AG08470 (cell line): Measurements from ENCODE around the genes ABHD5, TCAIM, TMEM158 and SLC6A20.

- RRBS, result no CpG with 5 or more reads among the region's 7 CpGs
Observed at GRCh38 chr3:43213157-43214128, 72.9 kb upstream of the SNRK start.

GRCh38 chr3:43426424-43426692 lies 140.0 kb downstream of the SNRK start:
- RRBS, result no CpG with 5 or more reads among the region's 1 CpG

GRCh38 chr3:43477488-43477941 lies 144.3 kb downstream of the ANO10 start:
- RRBS, result no CpG with 5 or more reads among the region's 9 CpGs

DNA sequence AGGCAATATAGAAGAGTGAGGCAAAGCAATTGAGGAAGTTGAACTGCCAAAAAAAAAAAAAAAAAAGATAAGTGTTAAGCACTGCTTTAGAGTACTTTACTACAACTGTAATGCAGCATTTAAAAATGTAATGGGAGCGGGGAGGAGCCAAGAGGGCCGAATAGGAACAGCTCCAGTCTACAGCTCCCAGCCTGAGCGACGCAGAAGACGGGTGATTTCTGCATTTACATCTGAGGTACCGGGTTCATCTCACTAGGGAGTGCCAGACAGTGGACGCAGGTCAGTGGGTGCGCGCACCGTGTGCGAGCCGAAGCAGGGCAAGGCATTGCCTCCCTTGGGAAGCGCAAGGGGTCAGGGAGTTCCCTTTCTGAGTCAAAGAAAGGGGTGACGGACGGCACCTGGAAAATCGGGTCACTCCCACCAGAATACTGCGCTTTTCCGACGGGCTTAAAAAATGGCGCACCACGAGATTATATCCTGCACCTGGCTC lies 56.1 kb downstream of the ANO10 start:
- RRBS, result no CpG with 5 or more reads among the region's 21 CpGs

DNA sequence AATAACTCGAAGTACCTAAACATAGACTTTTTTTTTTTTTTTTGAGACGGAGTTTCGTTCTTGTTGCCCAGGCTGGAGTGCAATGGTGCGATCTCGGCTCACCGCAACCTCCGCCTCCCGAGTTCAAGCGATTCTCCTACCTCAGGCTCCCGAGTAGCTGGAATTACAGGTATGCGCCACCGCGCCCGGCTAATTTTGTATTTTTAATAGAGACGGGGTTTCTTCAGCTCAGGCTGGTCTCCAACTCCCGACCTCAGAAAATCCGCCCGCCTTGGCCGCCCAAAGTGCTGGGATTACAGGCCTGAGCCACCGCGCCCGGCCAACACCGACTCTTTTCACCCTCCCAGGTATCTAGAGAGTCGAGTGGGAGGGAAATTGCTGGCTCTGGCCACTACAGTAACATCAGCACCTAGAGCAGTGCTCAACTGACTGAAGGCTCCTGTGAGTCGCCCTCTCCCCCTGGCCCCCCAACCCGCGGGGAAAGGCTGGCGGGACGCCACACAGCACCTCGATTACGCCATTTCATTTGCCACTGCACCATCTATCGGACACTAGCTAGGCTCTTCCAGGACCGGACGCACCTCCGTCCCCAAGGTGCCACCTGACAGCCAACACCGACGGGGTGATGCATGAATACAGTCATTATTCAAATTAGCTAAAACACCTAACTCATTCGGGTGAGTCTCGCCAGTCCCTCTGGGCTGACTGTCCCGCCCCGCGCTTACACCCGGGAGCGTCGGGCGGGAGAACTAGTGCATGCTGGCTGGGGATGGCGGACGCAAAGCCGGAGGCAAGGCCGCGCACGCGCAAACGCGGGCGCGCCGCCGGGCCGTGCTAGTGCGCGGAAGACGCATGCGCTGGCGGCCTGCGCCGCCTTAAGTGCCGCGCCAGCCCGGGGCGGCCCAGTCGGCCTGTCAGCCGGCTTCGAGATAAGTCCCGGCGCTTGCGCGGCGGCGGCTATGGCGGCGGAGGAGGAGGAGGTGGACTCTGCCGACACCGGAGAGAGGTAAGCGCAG lies at the start of gene ABHD5:
TSS of gene ABHD5 (plus strand) at position 905 of the 1,016 bp plus-strand sequence.
- RRBS, result under 1% methylated on average over 38 of the region's 85 CpGs

DNA sequence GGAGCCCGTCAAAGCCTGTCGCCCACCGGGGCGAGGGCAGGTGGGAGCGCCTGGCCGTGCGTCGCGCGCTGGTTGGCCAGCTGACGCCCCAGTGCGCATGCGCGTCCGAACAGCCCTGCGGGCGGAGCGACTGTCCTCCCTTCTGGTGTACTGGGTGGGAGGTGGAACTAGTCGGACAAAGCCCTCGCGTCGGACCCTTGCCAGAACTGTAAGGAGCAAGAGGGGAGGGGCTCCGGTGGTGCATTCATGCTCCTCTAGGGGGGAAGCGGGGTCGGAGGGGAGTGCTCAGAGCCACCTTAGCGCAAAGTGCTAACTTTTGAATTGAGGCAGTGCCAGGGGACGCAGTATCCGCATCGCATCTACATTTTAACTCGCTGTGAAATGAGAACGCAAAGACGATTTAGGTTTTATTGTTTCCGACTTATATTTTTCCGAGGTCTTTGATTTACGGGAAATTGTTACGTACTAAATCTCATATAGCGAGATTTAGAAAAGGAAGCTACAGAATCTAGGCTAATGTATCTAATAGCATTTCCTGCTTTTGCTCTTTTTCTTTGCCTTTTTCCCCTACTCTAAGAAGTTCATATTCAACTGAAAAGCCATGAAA lies at the start of gene TCAIM:
TSS of gene TCAIM (plus strand) at position 140 of the 607 bp plus-strand sequence.
- RRBS, result 1% methylated on average over 3 of the region's 37 CpGs

DNA sequence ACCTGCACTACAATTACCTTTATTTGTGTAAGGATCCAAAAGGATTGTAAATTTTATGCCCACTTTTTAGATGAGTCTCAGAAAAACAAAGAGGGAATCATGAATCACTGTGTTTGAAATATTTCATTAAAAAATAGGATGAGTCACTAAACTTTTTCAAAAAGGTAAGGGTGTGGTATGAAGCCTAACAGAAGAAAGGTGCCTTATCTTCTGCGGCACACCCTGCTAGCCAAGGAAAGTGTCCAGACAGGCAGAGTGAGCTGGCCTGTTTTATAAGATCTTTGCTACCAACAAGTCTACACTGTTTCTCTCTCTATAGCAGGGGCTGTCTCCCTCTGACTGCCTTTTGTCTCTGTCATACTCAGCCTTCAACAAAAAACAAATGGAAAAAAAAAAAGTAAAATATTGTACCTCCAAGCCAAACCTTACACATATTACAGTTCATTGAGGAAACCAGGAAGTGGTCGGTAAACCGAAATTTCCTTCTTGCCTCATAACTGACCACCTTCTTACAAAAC lies 9.2 kb downstream of the ZDHHC3 start:
- RRBS, result no CpG with 5 or more reads among the region's 3 CpGs

- RRBS, result no CpG with 5 or more reads among the region's 7 CpGs
Observed at GRCh38 chr3:45021398-45022029, 4.6 kb upstream of the CLEC3B start.

DNA sequence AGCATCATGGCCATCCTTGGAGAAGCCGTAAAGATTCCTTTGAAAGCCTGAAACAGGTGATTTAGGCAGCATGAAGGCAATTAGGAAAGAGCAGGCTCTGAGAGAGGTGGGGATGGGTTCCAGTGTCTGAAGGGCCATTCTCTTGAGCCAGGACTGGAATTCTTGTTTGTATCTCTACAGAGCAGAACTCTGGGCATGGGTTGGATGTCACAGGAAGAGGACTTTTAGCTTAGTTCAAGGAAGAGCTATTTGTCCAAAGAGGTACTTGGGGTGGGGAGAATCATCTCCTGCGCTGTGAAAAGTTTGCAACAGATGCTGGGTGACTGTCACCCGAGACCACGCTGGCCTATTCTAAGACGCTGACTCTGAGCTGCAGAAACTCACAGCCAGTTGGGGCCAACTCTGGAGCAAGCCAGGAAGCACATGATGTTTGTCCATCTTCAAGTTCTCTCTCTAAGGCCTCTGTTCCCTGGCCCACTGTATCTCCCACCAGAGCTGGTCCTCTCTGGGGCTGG lies 17.8 kb upstream of the CDCP1 start:
- RRBS, result no CpG with 5 or more reads among the region's 5 CpGs

DNA sequence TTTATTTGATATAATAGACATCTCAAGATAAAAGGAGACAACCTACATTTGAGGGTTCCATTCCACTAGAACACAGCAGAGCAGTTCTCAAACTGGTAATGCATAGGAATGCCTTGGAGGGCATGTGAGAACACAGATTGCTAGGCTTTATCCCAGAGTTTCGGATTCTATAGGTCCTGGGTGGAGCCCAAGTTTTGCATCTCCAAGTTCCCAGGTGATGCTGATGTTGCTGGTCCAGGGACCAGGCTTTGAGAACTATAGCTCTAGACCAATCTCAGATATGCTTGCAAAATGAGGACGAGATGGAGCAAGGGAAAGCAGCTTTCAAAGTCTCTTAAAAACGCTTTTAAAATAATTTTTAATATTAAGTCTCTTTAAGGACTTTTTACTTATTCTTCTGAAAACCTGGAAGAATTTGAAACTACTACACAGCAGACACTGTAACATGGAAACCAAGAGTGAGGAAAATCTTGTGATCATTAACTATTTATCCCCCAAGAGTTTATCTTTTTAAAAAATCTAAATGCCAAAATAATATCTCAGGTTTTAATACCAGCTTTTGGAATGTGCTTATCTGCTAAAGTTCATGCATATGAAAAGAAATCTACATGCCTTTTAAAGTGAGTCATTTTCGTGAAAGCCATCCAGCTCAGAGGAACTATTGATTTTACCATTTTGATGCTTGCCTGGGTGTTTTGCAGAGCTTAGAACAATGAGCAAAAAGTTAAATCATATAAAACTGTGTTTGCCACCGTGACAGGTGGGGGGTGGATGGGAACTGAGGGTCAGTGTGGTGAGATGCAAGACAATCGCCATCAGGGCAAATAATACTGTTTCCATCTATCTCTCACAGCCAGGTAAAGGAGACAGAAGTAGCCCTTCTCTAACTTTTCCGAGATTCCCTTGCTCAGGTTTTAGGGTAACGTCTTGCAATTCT lies 2.3 kb downstream of the TMEM158 start:
- RRBS, result no CpG with 5 or more reads among the region's 8 CpGs

- RRBS, result 2% methylated on average over 65 of the region's 176 CpGs
Observed at GRCh38 chr3:45225522-45226663, at the start of gene TMEM158. TMEM158 (minus strand) TSS chr3:45226287.

GRCh38 chr3:45545987-45546740 lies 48.4 kb upstream of the LIMD1 start:
- RRBS, result no CpG with 5 or more reads among the region's 7 CpGs

- RRBS, result no CpG with 5 or more reads among the region's 4 CpGs
Observed at GRCh38 chr3:45608955-45609350, 14.4 kb downstream of the LIMD1 start.

DNA sequence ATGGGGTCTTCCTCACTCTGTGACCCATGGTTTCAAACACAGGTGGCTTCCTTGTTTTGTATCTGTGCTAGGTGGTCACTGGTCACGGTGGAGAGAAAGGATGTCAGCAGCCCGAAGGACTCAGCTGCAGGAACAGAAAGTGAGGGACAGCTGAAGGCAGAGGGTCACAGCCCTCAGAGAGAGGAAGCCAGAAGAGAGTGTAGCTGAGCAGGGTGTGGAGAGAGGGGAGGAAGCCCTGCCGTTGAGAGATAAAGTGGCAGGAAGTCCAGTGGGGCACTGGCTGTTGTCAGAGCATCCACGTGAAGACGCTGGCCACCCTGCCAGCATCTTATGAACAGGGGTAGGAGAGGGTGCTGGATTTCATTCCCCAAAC lies 36.9 kb downstream of the LIMD1 start:
- RRBS, result no CpG with 5 or more reads among the region's 5 CpGs

DNA sequence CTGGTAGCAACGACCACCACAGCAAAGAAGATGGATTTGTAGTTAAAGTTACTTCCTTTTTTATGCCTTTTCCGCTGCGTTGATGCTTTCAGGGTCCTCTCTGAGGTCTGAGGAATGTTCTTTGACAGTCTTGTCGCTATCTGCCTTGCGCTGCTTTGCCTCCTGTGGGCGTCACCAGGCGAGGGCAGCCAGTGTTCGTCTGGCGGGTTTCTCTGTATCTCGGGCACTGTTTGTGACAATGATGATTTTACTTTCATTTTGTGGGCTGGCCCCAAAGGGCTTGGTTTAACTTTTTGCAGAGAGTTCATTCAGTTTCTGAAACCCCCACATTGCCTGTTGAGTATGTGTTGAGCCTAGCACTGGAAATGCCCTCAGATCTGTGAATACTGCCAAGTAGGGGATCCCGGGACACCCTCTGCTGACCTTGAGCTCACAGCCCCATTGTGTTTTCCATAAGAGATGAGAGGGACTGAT lies 24.6 kb upstream of the SACM1L start:
- RRBS, result no CpG with 5 or more reads among the region's 11 CpGs

- RRBS, result 2% methylated on average over 6 of the region's 16 CpGs
Observed at GRCh38 chr3:45688112-45688369, 1.2 kb upstream of the SACM1L start.

GRCh38 chr3:45690592-45691115 lies 1.5 kb downstream of the SACM1L start:
- RRBS, result no CpG with 5 or more reads among the region's 4 CpGs

DNA sequence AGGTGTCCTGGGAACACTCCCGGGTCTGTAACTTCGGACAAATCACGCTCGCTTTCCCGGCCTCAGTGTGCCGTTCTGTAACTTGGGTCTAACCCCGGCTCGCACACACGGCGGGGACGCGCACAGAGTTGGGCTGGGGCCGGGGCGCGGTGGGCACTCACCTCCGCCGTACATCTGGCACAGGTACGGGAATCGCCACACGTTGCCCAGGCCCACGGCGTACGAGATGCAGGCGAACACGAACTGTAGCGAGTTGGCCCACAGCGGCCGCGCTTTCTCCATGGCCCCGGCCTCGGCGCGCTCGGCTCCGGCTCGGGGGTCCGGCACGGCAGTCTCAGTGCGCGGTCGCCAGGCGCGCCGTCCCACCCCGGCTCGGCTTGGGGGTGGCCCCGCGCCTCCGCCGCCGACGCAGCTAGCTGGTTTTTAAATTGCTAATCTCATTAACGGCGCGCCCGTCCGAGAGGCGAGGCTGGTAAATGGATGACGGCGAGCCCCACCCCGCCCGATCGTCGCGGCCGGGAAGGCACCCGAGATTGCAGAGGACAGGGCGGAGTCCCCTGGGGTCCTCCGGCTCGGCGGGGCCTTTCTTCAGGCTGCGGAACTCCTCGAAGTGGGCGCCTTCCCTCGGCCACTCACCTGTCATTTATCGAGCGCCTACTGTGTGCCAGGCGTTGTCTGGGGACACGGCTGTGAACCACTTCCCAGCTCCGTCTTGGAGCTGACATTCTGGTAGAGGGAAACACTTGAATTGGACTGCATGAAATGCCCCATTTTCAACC lies at the start of gene SLC6A20:
TSS of gene SLC6A20 (minus strand) at position 399 of the 779 bp plus-strand sequence.
- RRBS, result 5% methylated on average over 25 of the region's 80 CpGs

- RRBS, result 66% methylated on average over 2 of the region's 3 CpGs
Observed at GRCh38 chr3:45800676-45800925, 4.3 kb upstream of the SLC6A20 start.

DNA sequence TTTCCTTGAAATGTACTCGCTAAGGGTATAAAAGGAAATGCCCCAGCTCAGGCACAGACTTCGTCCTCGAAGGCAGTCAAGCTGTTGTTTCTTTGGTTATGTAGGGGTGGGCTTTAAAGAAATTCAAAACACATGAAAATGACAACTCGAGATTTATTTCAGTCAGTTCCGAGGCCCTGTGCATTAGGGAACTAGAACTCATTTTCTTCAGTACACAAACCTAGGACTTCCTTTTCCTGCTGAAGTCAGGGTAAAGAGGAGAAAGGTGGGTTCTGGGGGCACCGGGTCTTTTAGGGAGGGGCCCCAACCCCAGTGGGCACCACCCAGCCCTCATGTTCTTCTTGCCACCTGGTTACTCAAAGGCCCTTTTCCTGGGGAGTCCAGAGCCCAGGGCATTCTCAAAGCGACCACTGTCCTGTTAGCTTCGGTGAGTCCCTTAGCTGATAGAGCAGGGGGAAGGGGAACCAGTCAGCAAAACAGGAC lies 7.7 kb downstream of the CCR9 start:
- RRBS, result no CpG with 5 or more reads among the region's 8 CpGs